Mucosa of descending colon (tissue), 1 donor: ENCODE results near the genes TIMM8B, IL18 and USP28.

DNA sequence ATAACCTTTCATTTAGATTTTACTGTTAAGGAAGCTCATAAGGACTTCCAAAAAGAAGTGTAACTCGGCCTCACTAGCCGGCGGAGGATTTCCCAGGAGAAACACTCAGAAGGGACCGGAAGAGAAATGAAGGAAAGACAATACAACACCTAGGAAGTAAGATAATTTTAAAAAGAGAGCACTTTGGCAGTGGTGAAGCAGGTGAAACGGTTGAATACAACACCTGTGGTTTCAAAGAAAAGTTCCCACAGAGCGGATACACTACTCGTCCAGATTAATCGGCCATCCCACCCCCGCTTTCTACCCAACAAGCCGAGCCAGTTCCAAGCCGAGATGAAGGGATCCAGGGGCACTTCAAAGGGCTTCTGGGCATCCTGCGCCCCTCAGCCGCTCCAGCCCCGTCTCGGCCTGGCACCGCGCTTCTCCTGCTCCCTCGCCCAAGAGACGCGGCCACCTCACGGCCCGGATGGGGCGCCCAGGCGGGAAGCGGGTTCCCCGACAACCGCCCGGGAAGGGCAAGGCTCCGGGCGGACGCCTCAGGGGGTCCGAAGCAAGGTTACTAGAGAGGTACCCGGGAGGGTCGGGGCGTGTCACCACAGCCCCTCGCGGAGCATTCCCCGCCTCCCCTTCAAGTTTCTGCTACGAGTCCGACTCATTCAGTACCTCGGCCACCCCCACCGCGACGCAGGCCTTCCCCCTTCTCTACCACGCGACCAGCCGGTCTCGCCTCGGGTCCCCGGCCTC, 523 bp downstream of the PPP2R1B start:
- PRO-cap: no peak

DNA sequence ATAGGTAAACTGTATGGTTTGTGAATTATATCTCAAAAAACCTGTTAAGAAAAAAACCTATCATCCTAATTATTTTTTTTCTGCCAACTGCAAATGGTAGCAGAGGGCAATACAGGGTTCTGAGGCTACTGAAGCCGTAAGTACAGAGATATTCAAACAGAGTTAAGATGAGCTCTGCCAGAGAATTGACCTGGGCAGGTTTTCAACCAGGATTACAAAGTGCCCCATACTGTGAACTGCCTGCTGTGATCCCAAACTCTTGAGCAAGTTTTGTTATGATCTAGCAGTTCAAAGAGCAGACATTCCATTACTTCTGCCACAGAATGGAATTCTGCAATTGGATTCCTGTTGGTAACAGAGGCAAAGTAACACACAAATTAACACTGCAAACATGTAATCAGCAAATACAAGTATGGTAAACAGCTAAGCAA, 31.3 kb downstream of the ALG9 start:
- PRO-cap: no peak

- PRO-cap: no peak
Measured at GRCh38 chr11:111845071-111846093, 26.0 kb downstream of the ALG9 start.

DNA sequence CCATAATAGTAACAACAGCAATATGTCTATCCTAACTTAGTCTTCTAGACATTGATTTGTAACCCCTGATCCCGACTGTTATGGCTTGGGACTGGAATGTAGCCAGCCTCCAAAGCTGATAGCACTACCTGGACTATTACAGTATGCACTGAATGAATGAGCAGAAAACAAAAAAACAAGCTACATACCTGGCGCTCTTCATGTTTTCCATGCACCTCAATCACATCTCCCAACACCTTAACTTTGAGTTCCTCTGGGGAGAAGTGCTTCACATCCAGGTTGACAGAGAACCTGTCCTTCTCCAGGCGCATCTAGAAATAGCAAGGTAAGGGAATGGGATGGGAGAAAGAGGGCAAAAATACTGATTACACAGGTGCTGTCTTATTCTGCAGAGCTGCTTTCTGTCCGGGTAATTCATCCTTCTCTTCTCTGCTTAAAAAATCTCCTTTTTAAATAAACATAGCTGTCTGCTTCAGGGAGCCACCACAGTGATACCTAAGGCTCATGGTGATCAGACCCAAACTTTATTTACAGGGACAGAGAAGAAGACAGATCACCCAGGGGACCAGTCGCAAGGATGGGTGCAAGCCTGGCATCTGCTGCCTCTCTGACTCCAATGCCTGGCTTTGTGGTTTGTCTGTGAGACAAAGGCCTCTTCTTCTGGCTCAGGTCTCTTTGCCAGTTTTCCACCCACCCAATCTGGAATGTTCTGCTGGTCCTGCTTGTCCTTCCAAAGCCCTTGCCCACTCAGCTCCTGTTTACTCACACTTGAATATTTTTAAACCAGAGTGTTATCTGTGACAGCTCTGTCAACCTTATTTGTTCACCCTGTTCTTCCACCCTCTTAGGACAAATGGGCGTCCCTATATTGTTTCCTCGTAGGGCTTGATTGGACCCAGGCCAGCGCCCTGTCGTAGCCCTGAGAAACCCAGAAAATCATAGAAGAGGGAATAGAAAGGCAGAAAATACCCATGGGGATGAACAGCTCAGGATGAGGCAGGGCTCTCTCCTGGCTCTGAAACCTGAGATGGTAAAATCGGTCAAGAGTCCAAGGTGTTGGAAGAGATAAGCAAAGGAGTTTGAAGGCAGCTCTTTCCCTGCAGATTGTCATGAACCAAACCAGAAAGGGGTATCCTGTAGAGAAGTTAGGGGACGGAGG, 1.1 kb downstream of the CRYAB start:
- PRO-cap: no peak

DNA sequence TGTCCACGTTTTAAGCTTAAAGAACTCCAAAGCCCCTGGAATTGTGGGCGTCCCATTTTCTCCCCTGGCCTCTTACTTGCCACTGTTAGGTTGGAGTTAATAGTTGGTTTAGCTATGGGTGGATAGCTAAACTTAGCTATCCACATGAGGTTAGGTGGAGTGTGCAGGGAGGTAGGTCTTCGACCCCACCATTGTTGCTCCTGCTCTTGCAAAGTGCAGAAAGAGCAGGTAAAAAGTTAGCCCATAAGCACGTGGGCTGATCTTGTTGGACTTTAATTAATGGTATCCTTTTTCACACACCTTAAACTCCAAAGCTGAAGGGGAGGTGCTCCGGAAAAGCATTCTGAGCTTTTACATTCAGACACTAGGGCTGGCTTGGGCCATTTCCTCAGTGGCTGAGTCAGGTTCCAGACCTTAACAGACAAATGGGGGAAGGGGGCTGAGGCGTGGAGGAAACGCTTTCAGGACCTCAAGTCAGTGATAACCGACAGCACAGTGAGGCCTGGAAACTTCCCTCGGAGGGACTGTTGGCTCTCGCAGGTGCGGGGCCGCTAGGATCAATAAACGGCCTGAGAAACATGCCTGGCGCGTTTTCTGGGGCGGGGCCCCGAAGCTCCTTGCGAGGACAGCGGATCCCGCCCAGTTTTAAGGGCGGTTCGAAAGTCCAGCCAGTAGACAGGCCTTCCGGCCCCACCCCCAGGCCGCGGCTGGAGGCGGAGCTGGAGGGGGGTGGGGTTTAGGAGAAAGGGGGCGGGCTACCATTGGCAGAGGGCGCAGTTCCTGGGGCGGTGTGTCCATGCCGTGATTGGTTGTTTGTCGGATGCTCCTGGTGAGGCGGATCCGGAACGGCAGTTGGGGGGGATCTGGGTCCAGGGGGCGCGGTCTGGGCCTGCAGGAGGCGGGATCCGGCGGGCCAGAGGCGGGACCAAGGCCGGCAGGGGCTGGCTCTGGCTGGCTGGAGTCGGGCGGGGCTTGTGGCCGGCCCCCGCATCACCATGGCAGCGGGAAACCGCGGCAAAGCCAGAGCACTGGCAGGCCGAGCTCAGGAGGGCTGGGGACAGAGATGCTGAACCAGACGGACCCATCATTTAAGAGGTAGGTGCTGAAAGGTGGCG, 7.9 kb downstream of the C11orf52 start:
- PRO-cap: bidirectional peak, plus-strand start at position 862 of the sequence, minus-strand start at position 647 of the sequence; unidirectional peak, plus-strand start at position 1,023 of the sequence

GRCh38 chr11:111984893-111985568, 40.2 kb upstream of the DLAT start:
- PRO-cap: no peak

DNA sequence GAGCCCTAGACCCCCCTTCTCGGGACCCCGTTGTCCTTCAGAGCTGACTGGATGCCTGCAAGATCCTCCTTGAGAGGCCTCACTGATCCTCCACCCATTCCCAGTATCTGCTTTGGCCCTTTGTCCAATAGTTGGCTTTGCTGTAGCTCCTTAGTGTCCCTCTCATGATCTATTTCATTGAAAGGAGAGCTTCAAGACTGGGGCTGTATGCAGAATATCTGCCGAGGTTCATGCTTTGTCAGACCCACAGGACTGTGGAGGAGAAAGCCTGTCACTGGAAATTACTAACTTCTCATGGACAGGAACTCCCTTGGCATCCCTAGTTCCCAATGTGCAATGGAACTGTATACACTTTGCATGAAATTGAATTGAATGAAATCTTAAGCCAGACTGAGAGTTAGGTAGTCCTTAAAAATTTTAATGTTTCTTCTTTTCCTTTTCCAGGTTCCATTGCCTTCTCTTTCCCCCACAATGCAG, 584 bp downstream of the DLAT start:
- PRO-cap: unidirectional peak, minus-strand start at position 256 of the sequence

DNA sequence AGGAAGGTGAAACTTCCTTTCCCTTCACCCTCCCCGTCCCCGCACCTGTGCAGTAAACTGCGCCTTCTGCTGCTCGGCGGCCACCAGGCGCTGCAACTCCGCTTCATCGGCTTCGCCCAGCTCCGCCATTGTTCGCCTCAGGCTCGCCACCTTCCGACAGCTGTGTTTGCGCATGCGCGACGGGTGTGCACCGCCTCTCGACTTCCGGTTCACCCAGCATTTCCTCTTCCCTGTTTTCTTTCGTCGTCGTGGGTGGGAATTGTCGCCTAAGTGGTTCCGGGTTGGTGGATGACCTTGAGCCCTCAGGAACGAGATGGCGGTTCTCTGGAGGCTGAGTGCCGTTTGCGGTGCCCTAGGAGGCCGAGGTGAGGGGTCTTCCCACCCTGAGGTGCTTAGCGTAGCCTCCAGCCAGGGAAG, at the start of gene TIMM8B:
Gene TIMM8B (minus strand): TSS at position 162 of the 417 bp plus-strand sequence.
- PRO-cap: bidirectional peak, plus-strand start at position 273 of the sequence, minus-strand start at position 162 of the sequence

- PRO-cap: no peak
Measured at GRCh38 chr11:112162620-112163546, 1.0 kb downstream of the IL18 start.

DNA sequence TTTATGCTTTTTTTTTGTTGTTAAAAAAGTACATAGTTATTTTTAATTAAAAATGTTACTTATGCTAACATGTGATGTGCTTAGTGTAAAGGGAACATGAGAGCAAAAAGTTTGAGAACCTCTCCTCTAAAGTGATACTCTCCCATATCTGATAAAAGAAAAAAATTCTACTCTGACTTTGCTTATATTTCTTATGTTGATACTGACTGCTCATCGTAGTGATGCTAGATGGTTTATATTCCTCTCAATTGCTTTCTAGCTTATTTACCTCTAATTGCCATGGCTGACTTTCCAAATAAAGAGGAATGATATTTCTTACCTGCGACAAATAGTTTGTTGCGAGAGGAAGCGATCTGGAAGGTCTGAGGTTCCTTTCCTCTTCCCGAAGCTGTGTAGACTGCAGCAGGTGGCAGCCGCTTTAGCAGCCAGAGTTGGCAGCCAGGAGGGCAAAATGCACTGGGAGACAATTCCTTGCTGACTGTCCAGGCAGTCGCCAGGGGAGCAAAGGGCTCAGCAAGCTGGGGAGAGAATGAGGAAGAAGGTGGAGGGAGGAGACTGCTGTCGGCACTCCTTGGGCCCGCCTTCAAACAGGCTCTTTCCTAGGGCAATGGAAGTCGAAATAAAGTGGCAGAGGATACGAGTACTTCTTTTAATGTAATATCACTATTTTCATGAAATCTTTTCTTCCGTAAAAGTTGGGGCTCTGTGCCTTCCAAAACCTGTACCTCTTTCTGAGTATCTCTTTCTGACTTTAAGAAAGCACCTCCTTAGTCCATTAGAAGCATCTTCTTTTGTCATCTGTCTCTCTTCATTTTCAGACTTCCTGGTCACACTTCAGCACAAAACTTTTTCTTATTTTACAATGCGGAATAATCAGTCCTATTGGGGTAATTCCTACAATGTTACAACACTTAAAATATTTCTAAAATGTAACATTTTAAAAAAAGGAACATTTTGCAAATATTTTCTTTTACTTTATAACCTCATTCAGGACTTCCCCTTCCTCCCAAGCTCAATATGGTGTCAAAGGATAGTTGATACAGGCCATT, at the start of gene IL18:
Gene IL18 (minus strand): TSS at position 508 of the 1,049 bp plus-strand sequence.
- PRO-cap: bidirectional peak, plus-strand start at position 586 of the sequence, minus-strand start at position 455 of the sequence

DNA sequence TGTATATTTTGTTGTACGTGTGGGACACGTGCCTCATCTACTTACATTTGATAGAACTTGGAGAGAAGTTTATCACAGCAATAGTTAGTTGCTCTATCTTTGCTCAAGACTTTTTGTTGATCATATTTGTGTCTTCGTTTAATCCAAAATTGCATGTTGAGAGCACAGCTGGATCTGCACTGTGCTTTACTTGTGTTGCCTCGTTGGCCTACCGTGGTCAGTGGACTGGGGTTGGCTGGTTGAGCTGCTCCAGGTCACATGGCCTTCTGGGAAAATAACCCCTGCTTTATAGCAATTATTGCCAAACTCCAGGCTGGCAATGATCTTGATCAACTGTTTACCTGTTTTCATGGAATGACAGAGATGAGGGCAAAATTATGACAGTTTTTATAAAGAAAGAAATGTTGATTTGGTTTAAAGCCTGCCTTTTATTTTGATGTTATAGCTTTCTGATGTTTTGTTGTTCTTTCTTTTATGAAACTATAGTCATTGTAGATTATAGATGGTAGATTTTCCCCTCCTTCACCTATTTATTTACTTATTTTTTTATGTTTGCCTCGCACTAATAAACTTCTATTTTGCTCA, 5.8 kb upstream of the PLET1 start:
- PRO-cap: no peak

- PRO-cap: no peak
Measured at GRCh38 chr11:112553115-112553449, 292.4 kb upstream of the PLET1 start.

DNA sequence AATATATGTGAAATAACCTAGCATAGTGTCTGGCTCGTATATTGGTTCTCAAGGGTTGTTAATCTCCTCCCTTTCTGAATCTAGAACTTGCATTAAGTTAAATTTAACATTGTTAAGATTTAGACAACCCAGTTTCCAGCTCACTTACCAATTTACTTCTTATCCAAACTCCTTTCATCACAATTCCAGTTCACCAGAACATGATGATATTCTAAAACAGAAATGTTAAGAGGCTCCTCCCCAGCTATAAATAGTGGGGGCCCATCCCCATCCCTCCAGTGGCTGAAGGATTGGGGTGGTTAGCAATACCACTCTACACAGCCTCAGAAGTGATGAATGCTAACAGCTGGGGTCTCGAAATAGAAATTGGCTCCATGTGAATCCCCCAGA, 98.0 kb upstream of the NCAM1 start:
- PRO-cap: no peak

- PRO-cap: no peak
Measured at GRCh38 chr11:113133089-113133635, 171.9 kb downstream of the NCAM1 start.

DNA sequence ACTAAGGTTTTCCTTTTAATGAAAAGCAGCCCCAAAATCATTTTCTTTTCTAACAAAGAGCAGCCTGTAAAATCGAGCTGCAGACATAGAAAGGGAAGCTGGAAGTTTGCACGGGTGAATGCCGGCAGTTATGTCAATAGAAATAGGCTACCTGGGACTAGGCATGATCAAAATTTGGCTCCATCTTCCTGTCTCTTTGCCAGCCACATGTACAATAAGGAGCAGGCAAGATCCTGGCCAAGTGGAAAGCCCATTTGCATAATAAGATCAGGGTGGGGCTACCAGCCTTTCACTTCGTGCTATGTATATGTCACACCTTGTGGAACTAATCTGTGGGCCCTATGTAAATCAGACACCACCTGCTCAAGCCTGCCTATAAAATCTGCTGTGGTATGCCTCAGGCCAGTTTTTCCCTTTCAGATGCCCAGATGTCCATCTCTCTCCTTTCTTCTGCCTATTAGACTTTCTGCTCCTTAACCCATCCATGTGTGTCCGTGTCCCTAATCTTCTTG, 79.3 kb upstream of the DRD2 start:
- PRO-cap: no peak

- PRO-cap: no peak
Measured at GRCh38 chr11:113664495-113665672, 41.2 kb downstream of the TMPRSS5 start.

DNA sequence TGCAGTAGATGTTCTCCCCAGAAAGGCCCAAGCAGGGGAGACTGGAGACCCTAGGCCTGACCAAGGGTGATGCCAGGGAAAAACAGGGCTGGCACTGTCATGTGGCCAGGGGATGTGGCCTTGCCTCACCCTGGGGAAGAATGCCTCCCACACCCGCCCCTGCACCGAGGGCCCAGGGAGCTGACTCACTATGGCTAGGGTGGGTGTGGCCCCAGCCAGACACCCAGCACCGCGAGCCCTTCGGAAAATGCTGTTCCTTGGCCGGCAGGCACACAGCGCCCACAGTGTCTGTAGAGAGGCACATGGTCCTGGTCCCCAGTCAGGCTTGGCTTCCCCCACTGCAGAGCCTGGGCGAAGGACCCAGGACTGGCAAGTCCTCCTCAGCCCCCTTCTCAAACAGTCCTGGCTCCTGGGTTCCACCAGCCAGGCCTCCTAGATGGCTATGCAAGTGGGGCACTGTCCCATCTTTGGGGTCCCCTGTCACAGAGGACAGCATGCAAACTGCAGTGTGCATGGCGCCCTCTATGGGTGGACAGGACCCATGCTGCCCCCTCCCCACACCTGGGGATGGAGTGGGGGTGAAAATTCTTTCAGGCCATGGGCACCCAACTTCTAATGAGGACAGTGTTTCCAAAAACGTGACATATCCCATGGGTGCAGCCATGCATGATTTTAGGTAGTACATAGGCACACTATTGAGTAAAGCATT, 15.3 kb downstream of the TMPRSS5 start:
- PRO-cap: no peak

- PRO-cap: no peak
Measured at GRCh38 chr11:113772978-113773350, 528 bp downstream of the ZW10 start.

DNA sequence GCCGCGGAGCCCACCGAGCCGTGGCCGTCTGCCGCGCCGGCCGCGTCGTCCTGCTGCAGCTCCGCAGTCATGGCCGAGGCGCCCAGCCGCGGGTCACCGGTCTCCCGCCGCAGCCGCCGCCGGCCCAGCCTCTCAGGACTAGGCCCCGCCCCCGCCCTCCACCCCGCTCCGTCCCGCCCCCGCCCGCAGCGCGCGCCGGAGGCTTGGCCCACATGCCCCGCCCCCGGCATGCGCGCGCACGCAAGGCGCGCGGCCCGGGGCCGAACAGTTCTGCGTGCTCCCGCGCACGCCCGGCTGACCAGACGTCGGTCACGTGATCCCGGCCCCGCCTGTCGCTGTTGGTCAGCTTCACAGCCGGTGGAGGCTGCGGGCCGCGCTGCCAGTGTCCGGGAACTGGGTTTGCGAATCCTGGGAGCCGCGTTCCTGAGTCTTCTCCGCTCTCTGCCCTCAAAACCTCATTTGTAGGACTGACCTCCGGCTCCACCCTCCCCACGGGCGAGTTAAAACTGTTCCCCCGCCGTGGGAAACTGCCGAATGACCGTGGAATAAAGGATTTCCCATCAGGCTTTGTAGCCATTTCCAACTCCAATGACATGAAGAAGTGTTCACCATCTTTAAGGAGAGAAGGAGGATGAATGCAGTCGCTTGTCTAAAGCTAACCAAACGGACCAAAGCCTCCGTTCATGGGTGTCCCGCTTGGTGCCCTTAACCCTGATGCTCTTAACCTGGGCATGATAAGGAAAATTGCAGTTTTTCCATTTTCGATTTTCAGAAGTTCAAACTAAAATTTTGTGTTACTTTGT, at the start of gene USP28:
Gene USP28 (minus strand): TSS at position 142 of the 803 bp plus-strand sequence.
- PRO-cap: bidirectional peak, plus-strand start at position 351 of the sequence, minus-strand start at position 132 of the sequence; bidirectional peak, plus-strand start at position 611 of the sequence, minus-strand start at position 590 of the sequence

DNA sequence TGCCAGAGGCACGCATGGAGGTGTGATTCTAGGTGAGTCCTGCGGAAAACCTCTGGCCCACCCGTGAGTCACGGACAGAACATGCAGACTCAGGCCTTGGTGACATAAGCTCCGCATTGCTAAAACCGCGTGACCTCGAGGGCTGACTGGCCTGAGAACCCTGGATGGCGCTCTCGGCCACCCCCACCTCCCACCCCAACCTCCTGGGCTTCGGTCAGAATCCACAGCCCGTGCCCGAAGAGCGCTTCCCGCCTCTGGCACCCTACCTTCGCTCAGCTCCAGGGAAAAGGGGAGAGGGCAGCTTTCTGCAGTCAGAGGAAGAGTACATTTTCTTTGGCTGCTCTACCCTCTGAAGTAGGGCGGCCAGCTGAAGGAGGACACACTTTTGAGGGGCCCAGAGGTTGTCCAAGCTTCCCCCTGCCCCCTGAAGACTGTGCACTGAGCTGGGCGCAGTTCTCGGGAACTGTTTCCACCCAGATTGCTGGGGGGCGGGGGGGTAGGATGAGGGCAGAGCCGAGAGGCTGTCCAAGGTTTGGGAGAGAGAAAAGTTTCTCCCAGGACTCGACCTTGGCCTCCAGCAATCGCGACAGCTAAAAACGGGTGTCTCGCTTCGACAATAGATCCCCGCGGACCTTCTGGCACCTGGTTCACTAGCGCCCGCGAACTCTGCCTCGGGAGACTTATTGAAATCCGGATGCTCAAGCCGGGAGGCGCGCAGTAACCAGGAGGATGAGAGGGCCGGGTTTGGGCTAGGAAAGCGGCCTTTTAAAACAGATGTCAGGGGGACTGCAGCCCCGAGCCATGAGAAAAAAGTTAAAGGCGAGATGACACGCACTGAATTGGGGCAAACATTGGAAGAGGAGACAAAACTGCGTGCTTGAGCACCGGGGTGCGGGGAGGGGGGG, 929 bp upstream of the ZBTB16 start:
- PRO-cap: unidirectional peak, plus-strand start at position 683 of the sequence